Karpas-422 (cell line): ENCODE data around the genes LYPD5, ZNF224, NECTIN2 and RELB.

- PRO-cap = no peak
- RAMPAGE, long total RNA = no peak
Measured at GRCh38 chr19:43665885-43666412, 4.0 kb downstream of the PLAUR start.

- PRO-cap = no peak
- RAMPAGE, long total RNA = no peak
Measured at GRCh38 chr19:43738410-43738990, 16.3 kb downstream of the SMG9 start.

- PRO-cap = no peak
- RAMPAGE, long total RNA = no peak
Measured at GRCh38 chr19:43739867-43740324, 14.9 kb downstream of the SMG9 start.

- PRO-cap = no peak
- RAMPAGE, long total RNA = no peak
Measured at GRCh38 chr19:43747298-43748102, 7.3 kb downstream of the SMG9 start.

- PRO-cap = bidirectional peak, plus-strand start at chr19:43754752, minus-strand start at chr19:43754533
- RAMPAGE, long total RNA = no peak
Measured at GRCh38 chr19:43754136-43754821, 483 bp downstream of the SMG9 start.

DNA sequence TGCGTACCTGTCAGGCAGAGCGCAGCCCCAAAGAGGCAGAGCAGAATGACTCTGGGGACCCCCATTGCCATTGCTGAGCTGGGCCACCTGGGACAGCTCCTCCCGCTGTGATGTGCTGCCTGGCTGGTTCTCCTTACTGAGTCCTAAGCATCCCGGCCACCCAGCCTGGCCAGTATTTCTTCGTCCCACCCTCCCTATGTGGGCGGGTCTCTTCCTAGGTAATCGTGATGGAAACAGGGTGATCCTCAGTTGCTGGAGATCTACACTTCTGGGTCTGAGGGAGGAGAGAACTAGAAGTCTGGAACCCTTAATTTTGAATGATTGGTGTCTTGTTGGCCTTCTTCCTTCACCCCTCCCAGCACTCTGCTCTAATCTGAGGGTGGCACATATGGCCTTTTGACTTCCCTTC, at the start of gene LYPD5:
LYPD5 (minus strand) TSS at position 138 of the 409 bp plus-strand sequence.
- PRO-cap = no peak
- RAMPAGE, long total RNA = no peak

GRCh38 chr19:44094055-44094781, at the start of gene ZNF224:
TSS of gene ZNF224 (plus strand) at chr19:44094361.
- PRO-cap = bidirectional peak, plus-strand start at chr19:44094350, minus-strand start at chr19:44094233
- RAMPAGE, long total RNA = no peak

DNA sequence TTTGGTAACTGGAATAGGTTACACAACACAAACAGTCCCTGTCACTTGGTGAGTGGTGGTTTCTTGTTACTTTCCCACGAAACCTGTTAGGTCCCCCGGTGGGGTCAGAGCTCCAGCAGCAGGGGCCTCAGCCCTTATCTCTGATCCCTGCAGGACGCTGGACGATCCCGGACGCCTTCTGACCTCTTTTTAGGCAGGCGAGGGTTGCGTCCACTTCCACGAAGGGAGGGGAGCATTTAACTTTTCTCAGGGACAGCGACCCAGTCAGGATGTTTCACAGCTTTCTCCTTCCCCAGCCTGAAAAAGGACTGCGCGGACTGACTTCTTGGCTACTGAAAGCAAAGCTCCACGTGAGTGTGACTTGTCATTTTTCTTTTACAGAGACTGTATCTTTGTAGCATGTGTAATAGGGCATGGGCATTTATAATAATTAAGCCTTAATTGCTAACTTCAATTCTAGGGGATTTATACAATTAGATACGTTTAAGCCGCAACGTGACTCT, 715 bp downstream of the ZNF234 start:
- PRO-cap = no peak
- RAMPAGE, long total RNA = no peak

DNA sequence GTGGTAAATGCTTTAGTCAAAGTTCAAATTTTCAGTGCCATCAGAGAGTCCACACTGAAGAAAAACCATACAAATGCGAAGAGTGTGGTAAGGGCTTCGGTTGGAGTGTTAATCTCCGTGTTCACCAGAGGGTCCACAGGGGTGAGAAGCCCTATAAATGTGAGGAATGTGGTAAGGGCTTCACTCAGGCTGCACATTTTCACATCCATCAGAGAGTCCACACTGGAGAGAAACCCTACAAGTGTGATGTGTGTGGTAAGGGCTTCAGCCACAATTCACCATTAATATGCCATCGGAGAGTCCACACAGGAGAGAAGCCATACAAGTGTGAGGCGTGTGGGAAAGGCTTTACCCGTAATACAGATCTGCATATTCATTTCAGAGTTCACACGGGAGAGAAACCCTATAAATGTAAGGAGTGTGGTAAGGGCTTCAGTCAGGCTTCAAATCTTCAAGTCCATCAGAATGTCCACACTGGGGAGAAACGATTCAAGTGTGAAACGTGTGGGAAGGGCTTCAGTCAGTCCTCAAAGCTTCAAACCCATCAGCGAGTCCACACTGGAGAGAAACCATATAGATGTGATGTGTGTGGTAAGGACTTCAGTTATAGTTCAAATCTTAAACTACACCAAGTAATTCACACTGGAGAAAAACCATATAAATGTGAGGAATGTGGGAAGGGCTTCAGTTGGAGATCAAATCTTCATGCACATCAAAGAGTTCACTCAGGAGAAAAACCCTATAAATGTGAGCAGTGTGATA, 23.3 kb downstream of the ZNF227 start:
- PRO-cap = no peak
- RAMPAGE, long total RNA = no peak

GRCh38 chr19:44617596-44618023, 4.2 kb downstream of the IGSF23 start:
- PRO-cap = no peak
- RAMPAGE, long total RNA = no peak

DNA sequence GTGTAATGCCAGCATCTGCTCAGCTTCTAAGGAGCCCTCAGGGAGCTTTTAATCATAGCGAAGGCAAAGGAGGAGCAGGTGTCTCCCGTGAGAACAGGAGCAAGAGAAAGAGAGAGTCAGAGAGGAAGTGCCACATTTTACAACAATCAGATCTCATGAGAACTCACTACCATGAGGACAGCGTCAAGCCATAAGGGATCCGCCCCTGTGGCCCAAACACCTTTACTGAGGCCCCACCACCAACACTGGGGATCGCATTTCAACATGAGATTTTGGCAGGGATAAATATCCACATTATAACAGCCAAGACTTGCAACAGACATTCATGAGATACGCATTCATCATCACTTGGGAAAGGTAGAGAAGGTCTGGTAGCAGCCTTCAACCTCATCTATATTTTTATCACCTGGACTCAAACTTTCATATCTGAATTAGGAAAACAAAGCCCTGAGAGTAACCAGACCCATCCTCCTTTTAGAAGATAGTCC, 5.7 kb downstream of the IGSF23 start:
- PRO-cap = no peak
- RAMPAGE, long total RNA = no peak

DNA sequence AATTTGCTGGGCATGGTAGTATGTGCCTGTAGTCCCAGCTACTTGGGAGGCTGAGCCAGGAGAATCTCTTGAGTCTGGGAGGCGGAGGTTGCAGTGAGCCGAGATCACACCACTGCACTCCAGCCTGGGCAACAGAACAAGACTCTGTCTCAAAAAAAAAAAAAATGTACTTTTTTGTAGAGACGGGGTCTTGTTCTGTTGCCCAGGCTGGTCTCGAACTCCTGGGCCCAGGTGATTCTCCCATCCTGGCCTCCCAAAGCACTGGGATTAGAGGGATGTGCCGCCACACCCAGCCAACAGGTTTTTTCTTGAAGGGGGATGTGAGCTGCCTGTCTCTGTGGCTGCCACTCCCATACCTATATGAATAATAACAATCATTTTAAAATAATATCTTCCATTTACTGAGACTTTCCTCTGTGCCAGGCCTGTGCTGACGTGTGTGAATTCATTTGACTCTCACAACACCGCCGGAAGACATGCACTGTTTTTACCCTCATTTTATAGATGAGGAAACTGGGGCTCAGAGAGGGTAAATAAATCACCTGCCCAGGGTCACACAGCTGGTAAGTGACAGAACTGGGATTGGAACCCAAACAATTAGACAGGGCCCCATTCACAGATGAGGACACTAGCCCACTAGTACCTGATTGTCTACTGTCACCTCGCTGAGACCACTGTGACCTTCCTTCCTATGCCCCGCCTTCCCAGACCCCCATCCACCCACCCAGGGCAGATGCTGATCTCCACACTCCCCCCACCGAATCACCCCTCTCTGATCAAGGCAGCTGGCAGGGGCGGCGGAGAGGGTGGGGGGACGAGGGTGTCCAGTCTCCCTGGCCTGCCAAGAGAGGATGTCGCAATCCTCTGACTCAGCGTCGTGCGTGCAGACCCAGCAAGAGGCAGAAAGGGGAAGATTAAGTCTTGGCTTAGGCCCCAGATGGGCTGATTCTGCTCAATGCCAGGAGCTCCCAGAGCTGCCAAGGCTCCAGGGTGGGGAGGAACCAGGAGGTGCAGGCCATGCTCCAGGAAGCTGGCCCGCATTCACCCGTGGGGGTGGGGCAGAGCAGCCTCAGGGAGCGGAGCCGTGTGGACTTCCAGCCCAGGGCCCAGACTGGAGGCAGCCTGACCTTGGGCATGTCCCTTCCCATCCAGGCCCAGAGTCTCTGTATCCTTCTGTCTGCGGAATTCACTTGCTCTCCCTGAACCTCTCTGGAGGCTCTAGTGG, 7.0 kb upstream of the BCL3 start:
- PRO-cap = no peak
- RAMPAGE, long total RNA = no peak

DNA sequence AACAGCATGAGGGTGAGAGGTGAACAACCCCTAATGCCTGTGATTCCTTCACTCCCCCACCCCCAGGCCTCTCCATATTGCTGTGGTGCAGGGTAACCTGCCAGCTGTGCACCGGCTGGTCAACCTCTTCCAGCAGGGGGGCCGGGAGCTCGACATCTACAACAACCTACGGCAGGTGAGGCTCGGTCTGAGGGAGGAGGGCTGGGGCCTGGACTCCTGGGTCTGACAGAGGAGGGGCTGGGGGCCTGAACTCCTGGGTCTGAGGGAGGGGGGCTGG, 7.6 kb downstream of the BCL3 start:
- PRO-cap = no peak
- RAMPAGE, long total RNA = no peak

DNA sequence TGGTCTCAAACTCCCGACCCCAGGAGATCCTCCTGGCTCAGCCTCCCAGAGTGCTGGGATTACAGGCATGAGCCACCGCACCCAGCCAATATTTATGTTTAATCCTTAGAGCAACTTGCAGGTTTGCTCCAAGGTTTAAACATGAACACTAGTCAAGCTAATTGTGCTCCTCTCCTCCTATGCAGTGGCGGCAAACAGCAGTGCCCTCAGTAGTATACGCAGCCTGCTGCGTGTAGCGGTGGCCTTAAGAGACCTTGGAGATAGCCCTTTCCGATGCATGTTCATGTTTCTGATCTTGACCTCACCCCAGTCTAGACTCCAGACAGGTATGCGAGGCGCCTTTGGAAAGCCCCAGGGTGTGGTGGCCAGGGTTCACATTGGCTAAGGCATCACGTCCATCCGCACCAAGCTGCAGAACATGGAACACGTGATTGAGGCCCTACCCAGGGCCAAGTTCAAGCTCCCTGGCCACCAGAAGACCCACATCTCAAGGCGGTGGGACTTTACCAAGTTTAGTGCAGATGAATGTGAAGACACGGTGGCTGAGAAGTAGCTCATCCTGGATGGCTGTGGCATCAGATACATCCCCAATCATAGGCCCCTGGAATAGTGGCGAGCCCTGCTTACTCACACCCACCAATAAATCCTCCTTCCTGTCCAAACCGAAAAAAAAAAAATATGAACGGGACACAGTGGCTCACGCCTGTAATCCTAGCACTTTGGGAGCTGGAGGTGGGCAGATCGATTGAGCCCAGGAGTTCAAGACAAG, 12.7 kb upstream of the CBLC start:
- PRO-cap = no peak
- RAMPAGE, long total RNA = no peak

DNA sequence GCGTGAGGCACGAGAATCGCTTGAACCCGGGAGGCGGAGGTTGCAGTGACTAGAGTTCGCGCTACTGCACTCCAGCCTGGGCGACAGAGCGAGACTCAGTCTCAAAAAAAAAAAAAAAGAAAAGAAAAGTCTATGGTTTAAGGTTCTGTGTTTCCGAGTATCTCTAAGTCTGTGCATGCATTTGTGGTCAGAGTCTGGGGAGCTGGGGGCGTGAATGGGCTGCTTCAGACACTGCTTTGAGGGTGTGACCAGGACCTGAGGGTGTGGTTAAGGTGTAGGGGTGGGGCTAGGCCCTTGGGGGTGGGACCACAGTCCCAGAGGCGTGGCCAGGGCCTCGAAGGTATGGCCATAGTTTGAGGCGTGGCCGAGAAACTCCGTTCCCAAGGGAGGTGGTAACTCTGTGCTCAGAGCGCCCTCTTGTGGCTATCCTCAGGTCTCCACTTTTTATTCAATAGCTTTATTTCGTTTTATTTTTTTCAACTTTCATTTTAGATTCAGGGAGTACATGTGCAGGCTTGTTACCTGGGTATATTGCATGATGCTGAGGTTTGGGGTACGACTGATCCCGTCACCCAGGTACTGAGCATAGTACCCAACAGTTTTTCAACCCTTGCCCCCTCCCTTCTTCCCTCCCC, 7.1 kb upstream of the CBLC start:
- PRO-cap = no peak
- RAMPAGE, long total RNA = no peak

GRCh38 chr19:44845990-44846675, at the start of gene NECTIN2:
TSS of gene NECTIN2 (plus strand) at chr19:44846297.
- PRO-cap = no peak
- RAMPAGE, long total RNA = no peak

DNA sequence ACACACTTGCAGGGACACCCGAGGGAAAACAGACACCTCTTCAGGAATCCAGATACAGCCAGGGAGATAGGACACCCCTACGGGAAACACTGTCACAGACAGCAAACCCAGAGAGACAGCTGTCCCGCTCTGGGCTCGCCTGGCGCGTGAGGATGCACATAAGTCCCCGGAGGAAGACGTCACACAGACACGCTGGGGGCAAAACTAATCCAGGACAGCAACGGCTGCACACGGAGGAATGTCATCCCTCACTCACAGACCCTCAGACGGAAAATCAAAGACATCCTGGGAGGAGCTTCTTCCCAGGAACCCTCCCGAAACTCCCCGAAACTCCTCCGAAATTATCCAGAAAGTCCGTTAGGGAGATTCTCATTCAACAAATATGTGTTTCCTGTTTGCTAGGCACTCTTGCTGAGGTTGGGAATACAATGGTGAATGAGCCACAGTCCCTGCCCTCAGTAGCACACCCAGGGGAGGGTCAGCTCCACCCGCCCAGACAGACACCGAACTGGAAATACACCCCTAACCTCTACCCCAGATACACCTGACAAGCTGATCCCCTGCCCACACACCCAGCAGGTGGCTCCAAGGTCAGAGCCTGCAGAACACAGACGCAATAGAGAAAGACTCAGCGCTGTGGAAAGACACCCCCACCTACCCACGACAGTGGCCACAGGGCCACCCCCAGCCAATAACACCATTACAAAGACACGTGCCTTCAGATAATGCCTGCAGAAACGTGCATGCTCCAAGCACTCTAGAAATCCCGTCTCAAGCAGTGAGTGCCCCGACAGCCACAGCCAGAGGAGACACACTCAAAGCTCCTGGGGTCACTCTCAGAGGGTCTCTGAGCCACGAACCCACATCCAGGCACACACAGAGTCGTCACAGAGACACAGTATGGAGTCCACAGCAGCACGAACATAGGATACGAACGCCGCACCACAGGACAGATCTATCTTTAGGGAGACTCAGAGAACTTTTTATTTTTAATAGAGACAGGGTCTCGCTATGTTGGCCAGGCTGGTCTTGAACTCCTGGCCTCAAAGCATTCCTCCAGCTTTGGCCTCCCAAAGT, 14.9 kb upstream of the TOMM40 start:
- PRO-cap = no peak
- RAMPAGE, long total RNA = no peak

DNA sequence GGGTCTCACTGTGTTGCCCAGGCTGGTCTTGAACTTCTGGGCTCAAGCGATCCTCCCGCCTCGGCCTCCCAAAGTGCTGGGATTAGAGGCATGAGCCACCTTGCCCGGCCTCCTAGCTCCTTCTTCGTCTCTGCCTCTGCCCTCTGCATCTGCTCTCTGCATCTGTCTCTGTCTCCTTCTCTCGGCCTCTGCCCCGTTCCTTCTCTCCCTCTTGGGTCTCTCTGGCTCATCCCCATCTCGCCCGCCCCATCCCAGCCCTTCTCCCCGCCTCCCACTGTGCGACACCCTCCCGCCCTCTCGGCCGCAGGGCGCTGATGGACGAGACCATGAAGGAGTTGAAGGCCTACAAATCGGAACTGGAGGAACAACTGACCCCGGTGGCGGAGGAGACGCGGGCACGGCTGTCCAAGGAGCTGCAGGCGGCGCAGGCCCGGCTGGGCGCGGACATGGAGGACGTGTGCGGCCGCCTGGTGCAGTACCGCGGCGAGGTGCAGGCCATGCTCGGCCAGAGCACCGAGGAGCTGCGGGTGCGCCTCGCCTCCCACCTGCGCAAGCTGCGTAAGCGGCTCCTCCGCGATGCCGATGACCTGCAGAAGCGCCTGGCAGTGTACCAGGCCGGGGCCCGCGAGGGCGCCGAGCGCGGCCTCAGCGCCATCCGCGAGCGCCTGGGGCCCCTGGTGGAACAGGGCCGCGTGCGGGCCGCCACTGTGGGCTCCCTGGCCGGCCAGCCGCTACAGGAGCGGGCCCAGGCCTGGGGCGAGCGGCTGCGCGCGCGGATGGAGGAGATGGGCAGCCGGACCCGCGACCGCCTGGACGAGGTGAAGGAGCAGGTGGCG, 2.8 kb downstream of the APOE start:
- PRO-cap = no peak
- RAMPAGE, long total RNA = no peak

DNA sequence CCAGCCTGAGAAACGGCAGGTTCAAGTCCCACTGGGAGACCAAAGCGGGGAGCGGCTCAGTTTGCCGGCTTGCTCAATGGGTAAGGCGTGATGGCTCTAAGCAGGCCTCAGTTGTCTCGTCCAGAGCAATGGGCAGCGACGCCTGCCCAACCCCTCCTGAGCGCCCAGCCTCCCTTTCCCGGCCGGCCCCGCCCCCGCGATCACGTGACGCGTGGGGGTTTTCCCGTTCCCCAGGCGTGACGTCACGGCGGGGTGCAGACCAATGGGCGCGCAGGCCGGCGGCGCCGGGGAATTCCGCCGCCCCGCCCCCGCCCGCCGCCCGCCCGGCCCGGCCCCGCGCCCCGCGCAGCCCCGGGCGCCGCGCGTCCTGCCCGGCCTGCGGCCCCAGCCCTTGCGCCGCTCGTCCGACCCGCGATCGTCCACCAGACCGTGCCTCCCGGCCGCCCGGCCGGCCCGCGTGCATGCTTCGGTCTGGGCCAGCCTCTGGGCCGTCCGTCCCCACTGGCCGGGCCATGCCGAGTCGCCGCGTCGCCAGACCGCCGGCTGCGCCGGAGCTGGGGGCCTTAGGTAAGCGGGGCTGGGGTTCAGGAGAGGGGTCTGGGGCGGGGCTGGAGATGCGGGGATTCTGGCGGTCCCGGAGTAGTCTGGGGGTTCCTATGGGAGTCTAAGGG, at the start of gene RELB:
RELB (plus strand) TSS at position 346 of the 671 bp plus-strand sequence.
- PRO-cap = no peak
- RAMPAGE, long total RNA = no peak

- PRO-cap = no peak
- RAMPAGE, long total RNA = no peak
Measured at GRCh38 chr19:45070528-45071005, 5.7 kb downstream of the ZNF296 start.